Subcutaneous preadipocyte (primary cell): Measurements from ENCODE around the genes TUSC2 and RBM15B.

GRCh38 chr3:49805868-49806676 is 3.0 kb downstream of the INKA1 start:
- CAGE, long polyA plus RNA = no peak

DNA sequence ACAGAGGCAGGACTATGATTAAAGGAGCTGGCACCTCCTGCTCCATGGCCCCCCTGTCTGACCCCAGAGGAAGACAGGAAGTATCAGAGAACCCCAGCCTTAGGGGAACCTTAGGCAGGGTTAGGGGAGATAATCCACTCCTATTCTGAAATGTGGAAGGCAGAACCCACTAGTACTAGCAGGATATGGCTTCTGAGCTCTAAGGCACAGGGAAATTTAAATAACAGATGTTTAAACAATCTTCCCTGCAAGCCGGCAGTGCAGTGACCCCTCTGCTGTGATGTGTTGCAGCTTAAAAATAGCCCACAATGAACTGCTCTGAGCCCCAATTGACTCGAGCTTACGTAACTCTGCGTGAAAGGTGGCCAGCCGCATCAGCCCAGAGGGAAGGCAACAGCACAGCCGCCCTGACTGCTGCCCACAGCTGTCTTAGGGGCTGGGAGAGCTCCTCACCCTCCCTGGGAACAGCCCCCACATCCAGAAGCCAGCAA is 12.4 kb upstream of the CAMKV start:
- CAGE, long polyA plus RNA = no peak

- CAGE, long polyA plus RNA = no peak
Measured at GRCh38 chr3:49895662-49896791, 7.6 kb downstream of the MST1R start.

DNA sequence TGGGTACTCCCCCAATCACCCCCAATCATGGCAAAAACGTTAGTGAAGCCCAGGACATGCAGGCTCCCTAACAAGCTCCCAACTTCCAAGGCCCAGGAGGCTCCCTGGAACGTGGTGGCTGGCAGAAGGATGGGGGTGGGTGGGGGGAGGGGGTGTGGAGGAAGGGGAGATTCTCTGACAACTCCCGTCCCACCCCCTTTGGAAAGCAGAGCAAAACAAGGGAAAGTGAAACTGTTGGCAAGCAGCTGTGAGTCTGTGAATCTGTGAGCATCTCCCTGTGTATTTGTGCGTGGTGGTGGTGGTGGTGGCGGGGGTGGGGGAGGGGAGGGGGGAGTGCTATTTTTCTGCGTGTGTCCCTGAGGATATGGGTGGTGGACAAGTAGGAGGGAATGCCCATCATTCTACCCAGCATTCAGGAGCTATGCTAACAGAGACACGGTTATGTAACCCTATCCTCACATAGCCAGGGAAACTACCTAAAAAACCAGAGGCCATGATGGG is 2.0 kb downstream of the MST1R start:
- CAGE, long polyA plus RNA = no peak

DNA sequence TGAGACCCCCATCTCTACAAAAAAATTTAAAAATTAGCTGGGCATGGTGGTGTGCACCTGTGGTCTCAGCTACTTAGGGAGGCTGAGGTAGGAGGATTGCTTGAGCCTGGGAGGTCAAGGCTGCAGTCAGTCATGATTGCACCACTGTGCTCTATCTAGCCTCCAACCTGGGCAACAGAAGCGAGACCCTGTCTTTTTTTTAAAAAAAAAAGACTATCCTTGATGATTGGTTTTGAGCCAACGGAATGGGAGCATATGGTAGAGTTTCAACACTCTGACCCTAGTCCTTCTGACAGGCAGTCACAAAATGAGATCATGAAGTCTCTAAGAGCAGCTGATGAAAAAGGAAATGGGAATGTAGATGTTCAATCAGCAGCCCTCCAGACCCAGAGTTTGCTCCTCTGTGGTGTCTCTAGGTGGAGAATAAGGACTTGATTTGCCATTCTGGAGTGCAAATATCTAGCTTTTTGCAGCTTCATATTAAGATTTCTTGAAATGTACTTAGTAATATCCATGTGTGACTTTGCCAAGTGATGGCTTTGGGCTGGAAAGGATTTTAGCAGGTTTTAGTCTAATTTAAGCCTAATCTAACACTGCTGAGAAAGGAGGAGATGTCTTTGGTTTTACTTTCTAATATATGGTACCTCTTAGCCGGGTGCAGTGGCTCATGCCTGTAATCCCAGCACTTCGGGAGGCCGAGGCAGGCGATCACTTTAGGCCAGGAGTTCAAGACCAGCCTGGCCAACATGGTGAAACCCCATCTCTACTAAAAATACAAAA is 46.0 kb upstream of the RBM5 start:
- CAGE, long polyA plus RNA = no peak

DNA sequence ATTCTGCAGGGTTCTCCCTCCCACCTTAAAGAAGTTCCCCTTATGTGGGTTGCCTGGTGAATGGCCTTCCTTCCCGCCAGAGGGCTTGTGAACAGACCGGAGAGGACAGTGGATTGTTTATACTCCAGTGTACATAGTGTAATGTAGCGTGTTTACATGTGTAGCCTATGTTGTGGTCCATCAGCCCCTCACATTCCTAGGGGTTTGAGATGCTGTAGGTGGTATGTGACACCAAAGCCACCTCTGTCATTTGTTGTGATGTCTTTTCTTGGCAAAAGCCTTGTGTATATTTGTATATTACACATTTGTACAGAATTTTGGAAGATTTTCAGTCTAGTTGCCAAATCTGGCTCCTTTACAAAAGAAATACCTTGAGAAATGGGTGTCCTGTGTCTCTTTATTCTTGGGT is 29.9 kb downstream of the RBM5 start:
- CAGE, long polyA plus RNA = no peak

- CAGE, long polyA plus RNA = no peak
Measured at GRCh38 chr3:50167137-50167706, 12.1 kb downstream of the SEMA3F start.

- CAGE, long polyA plus RNA = no peak
Measured at GRCh38 chr3:50170549-50171243, 15.6 kb downstream of the SEMA3F start.

- CAGE, long polyA plus RNA = no peak
Measured at GRCh38 chr3:50238614-50239121, 2.7 kb downstream of the GNAI2 start.

DNA sequence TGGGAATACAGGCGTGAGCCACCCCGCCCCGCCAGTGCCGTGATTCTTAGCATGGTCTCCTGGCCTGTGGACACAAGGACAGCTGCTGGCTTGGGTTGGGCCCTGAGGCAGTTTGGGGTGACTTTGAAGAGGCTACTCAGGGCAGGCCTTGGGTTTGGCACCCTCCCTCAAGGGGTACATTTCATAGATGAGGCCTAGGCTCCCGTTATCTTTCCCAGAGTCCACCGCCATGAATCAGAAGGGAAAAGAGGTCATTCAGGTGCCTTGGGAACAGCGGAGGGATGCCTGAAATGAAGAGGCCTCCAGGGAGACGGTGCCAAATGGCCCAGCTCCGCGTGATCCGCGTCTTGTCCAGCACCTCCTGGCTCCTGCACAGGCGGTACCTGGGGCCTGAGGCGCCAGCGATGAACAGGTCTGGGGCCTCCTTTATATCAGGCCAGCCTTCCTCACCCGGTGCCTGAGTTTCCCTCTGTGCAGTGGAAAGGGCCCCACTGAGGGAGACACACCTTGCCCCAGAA is 9.3 kb downstream of the GNAI2 start:
- CAGE, long polyA plus RNA = no peak

GRCh38 chr3:50260749-50261158 is 8.2 kb upstream of the SEMA3B start:
- CAGE, long polyA plus RNA = no peak

DNA sequence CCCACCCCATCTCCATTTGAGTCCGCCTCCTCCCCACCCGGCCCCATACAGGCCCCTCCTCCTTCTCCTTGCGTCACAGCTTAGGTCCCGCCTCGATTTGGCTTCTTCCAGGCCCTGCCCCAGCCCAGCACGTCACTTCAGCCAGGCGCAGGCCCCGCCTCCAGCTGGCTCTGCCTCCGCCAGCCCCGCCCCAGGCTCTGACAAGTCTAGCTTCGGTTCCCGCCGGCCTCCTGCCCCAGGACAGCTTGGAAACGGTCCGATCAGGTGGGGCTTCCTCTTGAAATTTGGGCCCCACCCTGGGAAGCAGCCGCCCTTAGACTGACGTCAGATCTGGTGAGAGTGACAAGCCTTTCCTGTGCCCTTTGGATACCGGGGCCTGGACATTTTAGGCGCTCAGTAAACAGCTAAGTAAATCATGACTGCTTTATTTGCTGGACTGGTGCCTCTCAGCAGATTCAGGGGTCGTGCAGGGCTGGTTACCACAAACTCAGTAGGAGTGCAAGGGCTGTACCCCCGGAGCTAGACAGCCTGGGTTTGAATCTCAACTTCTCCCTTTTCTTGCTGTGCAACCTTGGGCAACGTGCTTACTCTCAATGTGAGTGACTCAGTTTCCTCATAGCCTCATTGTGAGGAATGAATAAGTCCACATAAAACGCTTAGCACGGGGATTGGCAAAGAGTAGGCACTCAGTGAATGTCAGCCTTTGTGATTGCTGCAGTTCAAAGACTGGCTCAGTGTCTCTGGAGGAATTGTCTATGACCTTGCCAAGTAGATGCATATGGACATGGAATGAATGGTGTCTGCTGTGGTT is 484 bp upstream of the HYAL3 start:
- CAGE, long polyA plus RNA = no peak

- CAGE, long polyA plus RNA = no peak
Measured at GRCh38 chr3:50320956-50321618, 1.5 kb downstream of the HYAL2 start.

GRCh38 chr3:50327869-50328935 is at the start of gene TUSC2:
TUSC2 (minus strand) TSS chr3:50328223.
- CAGE, long polyA plus RNA = no peak

DNA sequence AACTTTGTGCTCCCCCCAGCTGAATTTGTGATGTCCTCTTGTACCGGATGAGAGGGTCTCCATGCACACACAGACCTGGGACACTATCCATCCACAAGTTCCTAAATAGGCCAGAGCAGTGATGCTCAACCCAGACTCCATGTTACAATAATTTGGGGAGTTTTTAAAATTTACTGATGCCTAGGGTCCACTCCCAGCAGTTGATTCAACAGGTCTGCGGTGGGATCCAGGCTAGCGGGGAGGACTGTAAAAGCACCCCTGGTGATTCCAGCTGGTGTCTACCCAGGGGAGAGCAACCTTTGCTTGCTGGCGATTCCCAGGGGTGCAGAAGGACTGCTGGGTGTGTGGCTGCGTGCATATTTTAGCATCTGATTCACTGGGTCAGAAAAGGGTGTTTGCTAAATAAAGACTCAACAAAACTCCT is 928 bp downstream of the RASSF1 start:
- CAGE, long polyA plus RNA = no peak

DNA sequence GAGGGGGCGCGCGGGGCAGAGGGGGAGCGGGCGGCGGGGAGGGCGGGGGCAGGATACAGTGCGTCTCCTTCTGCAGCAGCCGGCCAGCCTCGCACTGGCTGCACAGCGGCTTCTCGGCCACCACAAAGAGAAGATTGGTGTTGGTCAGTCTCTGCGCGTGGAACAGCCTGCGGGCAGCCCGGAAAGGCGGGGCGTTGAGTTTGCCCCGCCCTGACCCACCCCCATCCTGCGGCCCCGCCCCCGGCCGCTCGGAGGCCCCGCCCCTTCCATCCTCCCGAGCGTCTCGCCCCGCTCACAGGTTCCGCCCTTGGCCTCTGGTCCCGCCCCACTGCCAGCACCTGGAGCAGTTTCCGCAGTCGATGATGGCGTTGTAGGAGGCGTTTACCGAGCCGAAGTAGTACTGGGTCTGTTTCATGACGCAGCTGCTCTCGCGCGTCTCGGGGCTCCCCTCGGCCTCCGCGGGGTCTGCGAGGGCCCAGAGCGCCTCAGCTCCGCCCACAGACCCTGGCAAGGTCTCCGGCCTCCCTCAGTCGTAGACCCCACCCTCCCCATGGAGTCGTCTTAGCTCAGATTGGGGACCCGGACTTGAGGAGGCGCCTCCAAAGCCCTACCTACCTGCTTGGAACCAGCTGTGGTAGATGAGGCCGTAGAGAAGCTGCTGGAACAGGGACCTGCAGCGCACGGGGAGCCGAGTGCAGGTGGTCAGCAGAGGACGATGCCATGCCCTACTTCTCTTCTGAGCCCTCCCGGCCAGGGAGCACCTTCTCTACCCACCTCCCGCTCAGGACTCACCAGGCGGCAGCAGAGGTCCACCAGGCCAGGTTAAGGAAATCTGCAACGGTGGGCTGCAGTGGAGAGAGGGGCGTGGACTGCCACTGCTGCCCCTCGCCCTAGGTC is 5.9 kb upstream of the TMEM115 start:
- CAGE, long polyA plus RNA = no peak

GRCh38 chr3:50645365-50646306 is 28.7 kb downstream of the MAPKAPK3 start:
- CAGE, long polyA plus RNA = no peak

- CAGE, long polyA plus RNA = no peak
Measured at GRCh38 chr3:50662014-50662548, 12.6 kb upstream of the DOCK3 start.

GRCh38 chr3:51388408-51389395 is 2.4 kb upstream of the RBM15B start:
- CAGE, long polyA plus RNA = no peak

- CAGE, long polyA plus RNA = no peak
Measured at GRCh38 chr3:51391222-51391422, at the start of gene RBM15B. RBM15B (plus strand) TSS chr3:51391285.